HGPS cell (cell line): ENCODE data around the gene NUDT13.

- RRBS = no CpG with 5 or more reads among the region's 1 CpG
These were observed 67.7 kb downstream of the MCU start for GRCh38 chr10:72759632-72759975.

DNA sequence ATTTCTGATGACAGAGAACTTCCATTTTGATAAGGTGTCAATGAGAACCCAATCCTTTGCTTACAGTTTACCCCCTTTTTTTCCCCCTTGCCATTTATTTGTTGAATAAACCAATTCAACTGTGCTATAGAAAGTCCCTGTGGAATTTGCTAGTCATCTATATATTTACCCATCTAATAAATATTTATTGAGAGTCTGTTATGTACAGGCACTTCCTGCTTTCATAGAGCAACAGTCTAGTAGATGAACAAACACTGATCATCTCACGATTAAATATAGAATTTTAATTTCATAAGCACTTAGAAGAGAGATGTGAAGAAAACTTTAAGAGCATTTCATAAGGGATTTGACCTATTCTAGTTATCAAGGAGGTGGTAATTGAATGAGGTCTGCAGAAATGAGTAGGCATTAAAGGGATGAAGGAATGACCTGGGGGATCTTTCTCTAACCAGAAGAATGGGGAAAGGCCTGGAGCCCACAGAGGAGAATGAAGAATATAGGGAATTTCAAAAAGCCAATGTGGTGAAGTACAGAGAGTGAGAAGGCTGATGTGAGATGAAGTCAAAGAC is 87.9 kb upstream of the OIT3 start:
- RRBS = no CpG with 5 or more reads among the region's 1 CpG

- RRBS = no CpG with 5 or more reads among the region's 16 CpGs
These were observed at the start of gene NUDT13 for GRCh38 chr10:73109544-73110821. Gene NUDT13 (plus strand): TSS chr10:73110455.

DNA sequence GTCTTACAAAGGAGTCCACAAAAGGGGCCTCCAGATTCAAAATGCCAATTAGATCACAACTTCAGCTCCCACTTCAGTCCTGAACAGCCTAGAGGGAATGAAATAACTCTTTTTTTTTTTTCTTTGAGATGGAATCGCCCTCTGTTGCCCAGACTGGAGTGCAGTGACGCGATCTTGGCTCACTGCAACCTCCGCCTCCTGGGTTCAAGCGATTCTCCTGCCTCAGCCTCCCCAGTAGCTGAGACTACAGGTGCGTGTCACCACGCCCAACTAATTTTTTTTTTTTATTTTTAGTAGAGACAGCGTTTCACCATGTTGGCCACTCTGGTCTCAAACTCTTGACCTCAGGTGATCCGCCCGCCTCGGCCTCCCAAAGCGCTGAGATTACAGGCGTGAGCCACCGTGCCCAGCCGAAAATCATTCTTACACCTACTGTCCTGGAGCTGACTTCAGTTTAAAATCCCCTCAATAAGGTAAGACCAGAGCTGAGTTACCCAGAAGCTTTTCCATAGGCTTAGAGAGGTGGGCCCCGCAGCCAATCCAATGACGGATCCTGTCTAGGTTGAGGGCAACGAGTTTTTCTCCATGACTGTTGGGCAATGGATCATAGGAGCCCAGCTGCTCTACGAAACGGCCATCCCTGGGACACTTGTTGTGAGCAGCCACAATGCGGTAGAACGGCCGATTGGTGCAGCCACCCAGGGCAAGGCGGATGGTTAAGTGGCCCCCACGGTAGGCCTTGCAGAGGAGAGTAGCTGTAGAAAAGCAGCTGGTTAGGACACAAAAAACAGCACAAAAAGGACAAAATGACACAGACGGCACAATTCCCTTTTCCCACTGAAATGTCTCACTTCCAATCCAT is 944 bp downstream of the MRPS16 start:
- RRBS = no CpG with 5 or more reads among the region's 26 CpGs

DNA sequence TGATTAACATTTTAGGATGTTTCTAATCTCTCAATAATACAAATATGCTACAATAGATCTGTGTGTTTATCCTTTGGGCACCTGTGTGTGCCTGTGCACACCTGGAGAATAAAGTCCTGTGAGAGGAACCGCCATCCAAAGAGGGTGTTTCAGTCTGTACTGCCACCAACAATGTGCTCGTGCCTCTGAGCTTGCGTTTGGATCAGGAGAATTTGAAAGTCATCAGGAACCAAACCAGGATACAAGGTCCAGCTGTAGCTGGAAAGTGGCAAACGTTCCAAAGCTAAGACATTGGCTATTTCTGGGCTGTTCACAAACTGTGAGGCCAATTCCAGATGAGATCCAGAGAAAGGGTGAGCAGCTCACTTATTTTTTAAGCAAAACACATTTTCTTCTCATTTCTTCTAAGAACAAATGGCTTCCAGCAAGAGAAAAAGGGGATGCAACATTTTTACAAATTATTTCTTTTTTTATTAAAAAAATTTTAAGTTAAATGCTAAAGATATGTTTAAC is 4.0 kb upstream of the SYNPO2L start:
- RRBS = no CpG with 5 or more reads among the region's 4 CpGs

DNA sequence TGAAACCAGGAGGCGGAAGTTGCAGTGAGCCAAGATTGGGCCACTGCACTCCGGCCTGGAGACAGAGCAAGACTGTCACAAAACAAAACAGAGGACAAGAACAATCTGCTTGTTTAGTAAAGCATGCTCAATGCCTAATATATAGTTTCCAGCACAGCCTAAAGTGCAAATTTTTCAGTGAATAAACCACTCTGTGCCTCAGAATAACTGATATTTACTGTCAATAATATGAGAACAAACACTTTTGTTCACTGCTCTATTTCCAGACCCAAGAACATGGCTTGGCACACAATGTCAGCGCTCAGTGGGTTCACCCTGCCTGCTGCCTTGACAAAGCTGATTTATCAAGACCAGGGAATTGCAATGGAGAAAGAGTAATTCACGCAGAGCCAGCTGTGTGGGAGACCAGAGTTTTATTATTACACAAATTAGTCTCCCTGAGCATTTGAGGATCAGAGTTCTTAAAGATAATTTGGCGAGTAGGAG is 1.6 kb upstream of the SEC24C start:
- RRBS = no CpG with 5 or more reads among the region's 5 CpGs

DNA sequence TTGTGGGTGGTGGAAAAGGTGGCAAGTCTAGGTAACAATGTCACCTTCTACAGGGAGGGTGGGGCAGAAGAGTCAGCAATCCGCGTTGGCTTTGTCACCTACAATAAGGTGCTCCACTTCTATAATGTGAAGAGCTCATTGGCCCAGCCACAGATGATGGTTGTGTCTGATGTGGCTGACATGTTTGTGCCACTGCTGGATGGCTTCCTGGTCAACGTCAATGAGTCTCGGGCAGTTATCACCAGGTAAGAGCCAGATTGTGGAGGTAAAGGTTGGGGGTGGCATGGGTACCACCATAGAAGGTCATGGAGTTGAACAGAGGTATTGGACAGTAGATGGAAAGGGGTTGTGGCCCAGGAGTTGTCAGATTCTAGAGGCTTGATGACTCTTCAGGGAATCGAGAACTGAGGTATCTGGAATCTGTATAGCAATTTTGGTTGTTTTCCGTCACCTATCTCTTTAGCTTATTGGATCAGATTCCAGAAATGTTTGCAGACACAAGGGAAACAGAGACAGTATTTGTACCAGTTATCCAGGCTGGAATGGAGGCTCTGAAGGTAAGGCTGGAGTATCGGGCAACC is 5.7 kb upstream of the FUT11 start:
- RRBS = no CpG with 5 or more reads among the region's 7 CpGs

- RRBS = no CpG with 5 or more reads among the region's 8 CpGs
These were observed 2.3 kb upstream of the CHCHD1 start for GRCh38 chr10:73779399-73780138.

- RRBS = no CpG with 5 or more reads among the region's 15 CpGs
These were observed 9.3 kb downstream of the NDST2 start for GRCh38 chr10:73801749-73802850.

DNA sequence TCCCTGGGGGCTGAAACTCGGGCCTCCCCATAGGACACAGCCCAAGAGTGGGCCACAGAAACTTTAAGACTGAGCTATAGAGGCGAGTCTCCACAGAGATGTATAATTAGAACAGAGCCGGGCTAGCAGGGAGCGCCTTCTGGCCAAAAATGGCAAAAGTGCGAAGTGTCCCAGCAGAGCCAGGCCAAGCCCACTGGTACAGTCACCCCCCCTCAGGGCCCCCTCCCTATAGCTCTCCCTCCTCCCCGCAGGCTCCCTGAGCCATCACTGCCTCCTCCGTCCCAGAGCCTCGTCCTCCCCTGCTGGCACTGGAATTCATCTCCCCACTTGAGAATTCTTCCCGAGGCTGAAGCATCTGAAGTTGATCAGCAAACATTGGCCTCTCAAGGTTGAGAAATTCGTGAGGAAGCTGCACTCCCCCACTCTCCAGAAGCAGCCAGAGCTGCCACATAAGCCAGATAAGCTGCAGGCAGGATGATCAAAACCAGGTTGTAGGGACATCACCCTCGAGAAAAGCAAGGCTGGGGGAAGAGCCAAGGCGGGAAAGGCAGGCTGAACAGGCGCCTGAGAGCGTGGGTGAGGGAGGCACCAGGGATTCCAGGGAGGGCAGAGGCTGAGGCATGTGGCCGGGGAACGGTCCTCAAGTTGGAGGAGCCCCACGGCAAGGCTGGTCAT is 23.4 kb downstream of the CAMK2G start:
- RRBS = 23% methylated on average over 3 of the region's 17 CpGs

DNA sequence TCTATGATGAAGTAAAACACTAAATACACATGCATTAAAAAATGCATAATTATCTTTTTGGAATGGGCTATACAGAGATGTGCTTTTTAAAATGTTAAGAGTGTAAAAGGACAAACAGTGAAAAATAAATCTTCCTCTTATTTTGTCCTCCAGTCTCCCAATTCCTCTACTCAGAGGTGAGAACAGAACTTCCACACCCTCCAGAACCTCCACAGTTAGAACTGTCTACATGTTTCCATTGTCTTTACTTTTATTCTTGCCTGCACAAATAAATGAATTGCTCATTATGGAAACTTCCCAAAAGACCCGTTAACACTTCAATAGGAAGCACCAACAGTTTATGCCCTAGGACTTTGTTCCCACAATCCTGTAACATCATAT is 908 bp upstream of the PLAU start:
- RRBS = no CpG with 5 or more reads among the region's 1 CpG

DNA sequence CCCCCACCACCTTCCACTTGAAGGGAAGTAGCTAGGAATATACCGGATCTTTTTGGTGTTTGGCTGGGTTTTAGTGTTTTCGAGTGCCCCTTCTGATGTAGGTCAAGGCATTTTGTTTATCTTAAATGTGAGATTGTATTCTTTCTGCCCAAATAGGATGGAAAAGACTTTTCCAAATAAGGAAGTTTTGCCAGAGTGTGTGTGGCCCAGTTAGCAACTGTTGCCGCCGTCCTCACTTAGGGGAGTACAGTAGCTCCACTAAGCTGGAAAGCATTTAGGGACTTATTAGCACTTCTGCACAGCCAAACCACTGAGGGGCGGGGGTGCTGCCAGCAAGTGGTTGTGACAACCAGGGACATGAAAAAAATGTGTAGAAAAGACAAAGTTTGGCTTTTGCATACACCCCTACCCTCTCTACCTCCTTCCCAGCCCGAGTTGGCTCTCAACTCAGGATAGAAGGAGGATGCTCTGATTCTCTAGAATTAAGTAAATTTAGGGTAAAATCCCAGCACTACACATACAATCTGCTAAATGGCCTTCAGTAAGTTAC is 29.7 kb upstream of the VCL start:
- RRBS = no CpG with 5 or more reads among the region's 6 CpGs

GRCh38 chr10:74168959-74169351 is 17.9 kb downstream of the ADK start:
- RRBS = no CpG with 5 or more reads among the region's 6 CpGs

- RRBS = no CpG with 5 or more reads among the region's 3 CpGs
These were observed 39.1 kb downstream of the ADK start for GRCh38 chr10:74190087-74190533.

DNA sequence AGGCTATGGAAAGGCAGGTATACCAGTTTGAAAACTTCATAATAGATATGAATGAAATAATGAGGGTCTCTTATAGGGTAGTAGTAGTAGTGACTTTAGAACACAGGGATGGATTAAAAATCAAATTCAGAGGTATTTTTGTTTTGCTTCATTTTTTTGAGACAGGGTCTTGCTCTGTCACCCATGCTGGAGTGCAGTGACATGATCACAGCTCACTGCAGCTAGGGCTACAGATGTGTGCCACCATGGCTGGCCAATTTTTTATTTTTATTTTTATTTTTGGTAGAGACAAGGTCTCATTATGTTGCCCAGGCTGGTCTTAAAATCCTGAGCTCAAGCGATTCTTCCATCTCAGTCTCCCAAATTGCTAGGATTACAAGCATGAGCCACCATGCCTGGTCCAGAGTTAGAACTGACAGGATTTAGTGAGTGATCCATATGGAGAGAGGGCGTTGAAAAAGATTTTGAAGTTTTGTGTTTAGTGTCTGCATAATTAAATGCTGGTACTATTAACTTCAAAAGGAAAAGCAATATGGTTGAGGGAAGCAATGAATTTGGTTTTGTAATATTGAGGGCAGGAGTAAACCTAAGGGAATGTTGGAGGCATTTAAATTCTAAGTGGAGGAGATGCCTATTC is 99.7 kb downstream of the ADK start:
- RRBS = no CpG with 5 or more reads among the region's 2 CpGs

- RRBS = no CpG with 5 or more reads among the region's 1 CpG
These were observed 267.6 kb downstream of the ADK start for GRCh38 chr10:74418630-74419019.

GRCh38 chr10:74824787-74825129 is 1.6 kb upstream of the KAT6B start:
- RRBS = no CpG with 5 or more reads among the region's 22 CpGs

- RRBS = no CpG with 5 or more reads among the region's 1 CpG
These were observed 25.4 kb downstream of the SAMD8 start for GRCh38 chr10:75136808-75137277.

DNA sequence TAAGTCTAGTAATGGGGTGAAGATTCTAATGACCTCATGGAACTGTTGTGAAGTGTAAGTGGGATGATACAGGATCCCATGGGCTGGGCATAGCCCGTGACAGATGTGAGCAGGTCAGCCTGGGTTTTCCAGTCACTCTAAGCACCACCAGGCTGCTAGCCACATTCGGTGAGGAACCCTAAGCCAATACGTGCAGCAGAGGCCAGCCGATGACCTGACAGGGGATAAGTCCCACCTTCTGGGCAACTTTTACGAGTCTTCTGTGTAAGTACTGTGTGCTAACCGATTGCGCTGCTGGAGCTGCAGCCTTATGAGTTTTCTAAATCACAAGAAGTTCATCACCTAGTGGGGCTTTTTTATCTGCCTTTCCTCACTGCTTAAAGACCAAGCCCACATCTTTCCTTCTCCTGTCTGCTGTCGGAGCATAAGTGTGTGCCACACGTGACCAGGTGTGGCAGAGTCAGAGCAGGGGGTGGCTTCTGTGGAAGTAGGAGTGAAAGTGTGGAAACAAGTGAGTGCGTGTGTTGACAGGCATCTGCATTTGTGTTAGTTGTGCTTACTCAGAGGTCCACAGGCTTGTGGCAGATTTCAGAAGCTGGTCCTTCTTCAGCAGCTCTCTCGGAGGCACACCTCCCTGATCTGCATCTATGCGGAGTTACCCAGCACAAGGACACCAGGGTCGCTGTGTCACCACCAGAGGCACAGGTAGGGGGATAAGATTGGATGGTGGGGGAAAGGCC is 7.1 kb downstream of the ZNF503 start:
- RRBS = no CpG with 5 or more reads among the region's 13 CpGs

- RRBS = 61% methylated on average over 48 of the region's 84 CpGs
These were observed 5.4 kb downstream of the ZNF503 start for GRCh38 chr10:75395858-75396825.